IMR-90 (cell line): ENCODE measurements around the gene NANOGP8.

DNA sequence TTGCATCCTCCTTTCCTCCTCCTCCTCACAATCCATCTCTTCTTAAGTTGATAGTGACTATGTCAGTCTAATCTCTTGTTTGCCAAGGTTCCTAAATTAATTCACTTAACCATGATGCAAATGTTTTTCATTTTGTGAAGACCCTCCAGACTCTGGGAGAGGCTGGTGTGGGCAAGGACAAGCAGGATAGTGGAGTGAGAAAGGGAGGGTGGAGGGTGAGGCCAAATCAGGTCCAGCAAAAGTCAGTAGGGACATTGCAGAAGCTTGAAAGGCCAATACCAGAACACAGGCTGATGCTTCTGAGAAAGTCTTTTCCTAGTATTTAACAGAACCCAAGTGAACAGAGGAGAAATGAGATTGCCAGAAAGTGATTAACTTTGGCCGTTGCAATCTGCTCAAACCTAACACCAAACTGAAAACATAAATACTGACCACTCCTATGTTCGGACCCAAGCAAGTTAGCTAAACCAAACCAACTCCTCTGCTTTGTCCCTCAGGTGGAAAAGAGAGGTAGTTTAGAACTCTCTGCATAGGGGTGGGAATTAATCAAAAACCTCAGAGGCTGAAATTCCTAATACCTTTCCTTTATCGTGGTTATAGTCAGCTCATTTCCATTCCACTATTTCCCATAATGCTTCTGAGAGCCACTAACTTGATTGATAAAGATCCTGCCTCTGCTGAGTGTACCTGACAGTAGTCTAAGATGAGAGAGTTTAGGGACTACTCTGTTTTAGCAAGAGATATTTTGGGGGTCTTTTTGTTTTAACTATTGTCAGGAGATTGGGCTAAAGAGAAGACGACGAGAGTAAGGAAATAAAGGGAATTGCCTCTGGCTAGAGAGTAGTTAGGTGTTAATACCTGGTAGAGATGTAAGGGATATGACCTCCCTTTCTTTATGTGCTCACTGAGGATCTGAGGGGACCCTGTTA, 14.2 kb downstream of the GREM1 start:
- RRBS: no CpG with 5 or more reads among the region's 5 CpGs
CAGE:
- cytosol, long polyA plus RNA: no peak
- long polyA plus RNA: start-site peak on the plus strand centred at position 215 of the sequence, 113 bp wide, 270 and 561 reads in 2 replicates; start-site peak on the plus strand centred at position 531 of the sequence, 70 bp wide, 104 and 330 reads in 2 replicates; start-site peak on the plus strand centred at position 776 of the sequence, 200 bp wide, 596 and 914 reads in 2 replicates
- nucleus, long polyA plus RNA: start-site peak on the minus strand centred at position 544 of the sequence, 517 bp wide, 25 and 85 reads in 2 replicates

DNA sequence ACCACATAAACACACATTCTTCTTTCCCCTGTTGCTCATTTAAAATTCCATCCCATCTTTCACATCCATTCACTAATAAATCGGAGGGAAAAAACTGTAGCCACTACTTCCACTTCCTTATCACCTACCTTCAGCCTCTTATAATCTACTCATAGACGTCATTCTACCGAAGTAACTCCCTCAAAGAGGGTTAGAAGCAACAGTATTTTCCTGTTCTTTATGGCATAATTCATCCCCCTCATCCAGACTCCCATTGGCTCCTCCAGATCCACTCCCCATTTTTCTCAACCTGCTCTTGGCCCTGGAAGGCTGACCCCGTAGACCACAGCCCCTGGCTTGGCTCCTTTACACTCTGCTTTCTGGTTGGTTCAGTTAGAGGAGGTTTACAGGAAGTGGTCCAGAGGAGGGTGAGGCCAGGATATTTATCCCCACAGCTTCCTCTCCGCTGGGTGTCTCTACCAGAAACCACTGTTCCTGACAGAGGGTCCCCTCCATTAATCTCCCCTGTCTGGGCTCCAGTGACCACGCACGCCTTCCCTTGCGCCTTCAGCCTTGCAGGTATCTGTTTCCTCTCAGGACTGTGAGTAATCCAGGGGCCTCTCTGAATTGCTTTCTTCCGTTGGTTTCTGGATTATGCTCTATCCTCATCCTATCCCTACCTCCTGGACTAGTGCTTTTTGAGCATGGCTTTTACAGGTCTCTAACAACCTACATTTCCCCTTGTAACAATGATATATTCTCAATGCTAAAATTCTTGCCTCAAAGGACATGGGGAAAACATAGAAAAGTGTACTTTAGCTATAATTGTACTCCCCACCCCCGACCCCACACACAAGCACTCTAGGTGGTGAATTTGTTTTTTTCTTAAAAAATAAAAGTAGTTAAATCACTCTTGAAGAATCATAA, 46.1 kb downstream of the FMN1 start:
- RRBS: no CpG with 5 or more reads among the region's 10 CpGs
CAGE:
- cytosol, long polyA plus RNA: no peak
- long polyA plus RNA: no peak
- nucleus, long polyA plus RNA: no peak

- RRBS: no CpG with 5 or more reads among the region's 3 CpGs
CAGE:
- cytosol, long polyA plus RNA: no peak
- long polyA plus RNA: no peak
- nucleus, long polyA plus RNA: no peak
These were observed 43.5 kb downstream of the FMN1 start for GRCh38 chr15:33150693-33151721.

DNA sequence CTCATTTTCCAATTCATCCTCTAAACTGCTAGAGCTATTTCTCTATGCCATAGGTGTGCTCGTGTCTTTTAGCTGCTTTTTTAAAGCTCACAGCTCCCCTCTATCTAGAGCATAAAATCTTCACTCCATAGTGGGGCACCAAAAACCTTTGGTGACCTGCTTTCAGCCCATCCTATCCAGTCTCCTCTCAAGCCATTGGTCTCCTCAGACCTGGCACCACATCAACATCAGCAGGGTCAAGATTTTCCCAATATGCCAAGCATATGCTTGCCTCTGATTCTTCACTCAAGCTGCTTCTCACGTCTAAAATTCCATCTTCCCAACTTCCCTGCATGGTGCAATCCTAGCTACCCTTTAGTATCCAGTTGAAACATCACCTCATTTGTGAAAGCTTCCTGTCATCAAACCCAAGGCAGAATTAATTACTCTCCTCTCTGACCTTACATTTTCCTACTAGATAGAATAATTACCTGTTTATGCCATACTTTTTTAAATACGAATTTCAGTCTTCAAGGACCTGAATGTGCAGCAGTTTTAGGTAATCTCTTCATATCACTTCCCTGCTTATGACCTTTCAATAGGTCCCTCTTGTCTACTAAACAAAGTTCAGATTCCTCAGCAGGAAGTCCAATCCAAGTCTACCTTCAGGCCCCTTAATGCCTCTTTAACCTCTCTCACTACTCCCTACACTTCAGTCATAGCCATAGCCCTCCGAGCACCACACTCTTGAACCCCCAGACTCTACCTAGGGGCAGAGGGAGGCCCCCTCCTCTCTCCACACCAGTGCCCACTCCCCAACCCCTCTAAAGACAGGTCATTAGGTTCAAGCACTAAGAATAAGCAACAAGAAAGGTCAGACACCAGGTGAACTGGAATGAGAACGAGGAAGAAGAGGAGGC, 9.3 kb upstream of the CHRM5 start:
- RRBS: no CpG with 5 or more reads among the region's 5 CpGs
CAGE:
- cytosol, long polyA plus RNA: no peak
- long polyA plus RNA: no peak
- nucleus, long polyA plus RNA: no peak

DNA sequence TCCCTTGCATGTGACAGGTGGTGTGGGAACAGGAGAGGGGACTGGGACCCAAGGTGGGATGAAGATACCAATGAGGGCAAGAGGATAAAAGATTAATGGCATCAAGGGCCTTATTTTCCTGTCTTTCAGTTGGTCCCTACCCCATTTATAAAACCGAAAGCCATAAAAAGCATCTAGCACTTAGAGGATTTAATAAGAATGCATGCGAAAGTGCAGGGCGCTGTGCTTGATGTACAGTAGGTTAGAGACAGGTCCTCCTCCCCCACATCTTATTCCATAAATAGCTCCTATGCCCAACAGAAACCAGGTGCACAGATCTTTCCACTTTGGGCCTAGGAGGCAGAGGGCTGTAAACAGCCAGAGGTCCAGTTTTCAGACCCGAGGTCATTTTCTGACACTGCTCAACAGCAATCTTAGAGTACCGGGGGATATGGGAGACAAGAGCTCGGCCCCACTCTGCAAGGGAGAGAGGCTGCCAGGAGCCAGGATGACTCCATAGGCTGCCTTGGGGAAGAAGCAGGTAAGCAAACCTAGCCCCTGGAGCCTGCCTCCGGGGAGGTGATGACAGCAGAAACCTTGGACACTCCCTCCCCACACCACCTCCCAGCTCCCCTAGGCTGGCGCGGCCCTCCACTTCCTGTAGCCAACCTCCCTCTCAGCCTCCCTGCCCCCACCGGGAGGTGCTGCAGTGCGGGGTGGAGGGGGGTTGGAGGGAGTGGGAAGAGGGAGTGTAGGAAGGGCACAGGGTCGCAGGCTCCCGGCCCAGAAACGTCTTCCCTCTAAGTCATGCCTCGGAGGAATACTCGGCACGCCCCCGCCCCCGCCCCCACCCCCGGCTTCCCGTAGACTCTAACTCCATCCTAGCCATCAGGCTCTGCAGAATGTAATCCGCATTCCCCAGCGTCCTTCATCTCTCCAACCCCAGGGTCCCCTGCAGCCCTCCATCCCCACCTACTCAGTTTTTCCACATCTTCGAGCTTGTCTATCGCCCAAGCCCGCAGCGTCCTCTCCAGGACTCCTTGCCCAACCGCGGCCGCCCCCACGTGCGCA, 869 bp downstream of the LPCAT4 start:
- RRBS: 1% methylated on average over 6 of the region's 32 CpGs
CAGE:
- cytosol, long polyA plus RNA: no peak
- long polyA plus RNA: no peak
- nucleus, long polyA plus RNA: no peak

DNA sequence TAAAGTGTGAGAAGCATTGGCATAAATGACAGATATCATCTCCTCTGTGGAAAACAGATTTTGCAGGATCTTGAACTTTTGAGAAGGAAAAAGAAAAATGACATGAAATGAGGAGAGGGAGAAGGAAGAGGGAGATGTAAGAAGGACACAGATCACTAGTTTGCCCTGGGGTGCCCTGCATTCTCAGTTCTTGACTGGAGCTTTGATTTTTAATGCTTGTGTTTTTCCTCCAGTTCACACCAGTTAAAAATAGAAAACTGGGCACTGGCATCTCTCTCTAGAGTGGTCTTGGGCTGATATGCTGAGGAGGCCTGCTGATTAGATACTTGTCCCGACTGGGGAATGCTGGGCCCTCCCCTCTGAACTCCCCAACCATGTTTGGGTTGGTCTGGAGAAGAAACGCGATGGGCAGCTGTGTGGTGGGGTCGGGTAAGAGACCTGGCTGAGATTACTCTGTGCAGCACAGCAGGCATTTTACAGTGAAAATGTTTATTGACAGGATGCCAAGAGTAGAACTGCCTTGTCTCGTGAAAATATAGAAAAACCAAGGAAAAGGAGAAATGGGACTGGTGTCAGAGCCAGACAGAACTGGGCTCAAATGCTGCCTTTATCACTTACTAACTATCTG, 1.5 kb upstream of the ACTC1 start:
- RRBS: no CpG with 5 or more reads among the region's 5 CpGs
CAGE:
- cytosol, long polyA plus RNA: no peak
- long polyA plus RNA: no peak
- nucleus, long polyA plus RNA: no peak

GRCh38 chr15:34987045-34987493, 1.0 kb downstream of the ZNF770 start:
- RRBS: no CpG with 5 or more reads among the region's 6 CpGs
CAGE:
- cytosol, long polyA plus RNA: no peak
- long polyA plus RNA: no peak
- nucleus, long polyA plus RNA: no peak

DNA sequence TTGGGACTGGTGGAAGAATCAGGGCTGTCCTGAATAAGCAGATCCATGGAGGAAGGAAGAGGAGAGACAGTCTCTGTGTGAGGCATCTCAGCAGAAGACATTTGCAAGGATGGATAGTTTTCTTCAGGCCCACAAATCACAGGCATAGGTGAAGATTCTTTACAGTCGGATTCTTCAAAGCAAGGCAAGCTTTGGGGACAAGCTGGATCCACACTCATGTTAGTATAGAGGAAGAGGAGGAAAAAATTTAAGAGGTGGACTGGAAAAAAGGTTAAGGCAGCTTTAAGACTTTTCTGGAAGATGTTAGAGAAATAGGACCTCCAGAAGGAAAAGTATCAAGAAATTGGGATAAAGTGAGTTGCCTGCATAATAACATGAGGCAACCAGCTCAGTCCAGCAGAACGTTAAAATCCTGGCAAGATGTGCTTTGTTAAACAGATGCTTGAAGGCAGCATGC, at the start of gene NANOGP8:
Gene NANOGP8 (minus strand): TSS at position 403 of the 457 bp plus-strand sequence.
- RRBS: no CpG with 5 or more reads among the region's 2 CpGs
CAGE:
- cytosol, long polyA plus RNA: no peak
- long polyA plus RNA: no peak
- nucleus, long polyA plus RNA: no peak

GRCh38 chr15:35306209-35306715, 221.2 kb upstream of the NANOGP8 start:
- RRBS: no CpG with 5 or more reads among the region's 1 CpG
CAGE:
- cytosol, long polyA plus RNA: no peak
- long polyA plus RNA: no peak
- nucleus, long polyA plus RNA: no peak

DNA sequence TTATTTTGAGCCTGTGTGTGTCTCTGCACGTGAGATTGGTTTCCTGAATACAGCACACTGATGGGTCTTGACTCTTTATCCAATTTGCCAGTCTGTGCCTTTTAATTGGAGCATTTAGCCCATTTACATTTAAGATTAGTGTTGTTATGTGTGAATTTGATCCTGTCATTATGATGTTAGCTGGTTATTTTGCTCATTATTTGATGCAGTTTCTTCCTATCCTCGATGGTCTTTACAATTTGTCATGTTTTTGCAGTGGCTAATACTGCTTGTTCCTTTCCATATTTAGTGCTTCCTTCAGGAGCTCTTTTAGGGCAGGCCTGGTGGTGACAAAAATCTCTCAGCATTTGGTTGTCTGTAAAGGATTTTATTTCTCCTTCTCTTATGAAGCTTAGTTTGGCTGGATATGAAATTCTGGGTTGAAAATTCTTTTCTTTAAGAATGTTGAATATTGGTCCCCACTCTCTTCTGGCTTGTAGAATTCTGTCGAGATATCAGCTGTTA, 156.2 kb downstream of the DPH6 start:
- RRBS: no CpG with 5 or more reads among the region's 3 CpGs
CAGE:
- cytosol, long polyA plus RNA: no peak
- long polyA plus RNA: no peak
- nucleus, long polyA plus RNA: no peak

- RRBS: no CpG with 5 or more reads among the region's 6 CpGs
CAGE:
- cytosol, long polyA plus RNA: no peak
- long polyA plus RNA: no peak
- nucleus, long polyA plus RNA: no peak
These were observed 110.6 kb upstream of the CDIN1 start for GRCh38 chr15:36468921-36469215.

DNA sequence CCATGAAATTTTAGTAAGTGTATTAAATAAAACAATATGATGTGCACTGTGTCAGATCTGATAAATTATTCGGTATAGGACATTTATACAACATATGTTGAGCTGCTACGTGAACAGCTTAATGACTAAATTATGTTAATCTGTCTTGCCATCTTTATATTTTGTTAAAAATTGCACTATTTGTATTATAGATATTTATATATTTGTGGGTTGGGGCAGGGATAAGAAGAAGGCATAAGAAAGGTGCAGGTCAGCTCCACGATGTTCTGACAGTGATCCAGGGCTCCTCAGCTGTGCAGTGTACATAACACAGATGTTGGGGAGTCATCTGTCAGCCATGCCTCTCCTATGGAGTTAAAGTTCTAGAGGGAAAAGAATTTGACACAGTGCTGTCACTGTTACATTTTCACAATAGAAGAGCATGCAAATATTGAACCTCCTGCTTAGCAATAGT, 20.1 kb downstream of the CDIN1 start:
- RRBS: no CpG with 5 or more reads among the region's 3 CpGs
CAGE:
- cytosol, long polyA plus RNA: no peak
- long polyA plus RNA: no peak
- nucleus, long polyA plus RNA: no peak

DNA sequence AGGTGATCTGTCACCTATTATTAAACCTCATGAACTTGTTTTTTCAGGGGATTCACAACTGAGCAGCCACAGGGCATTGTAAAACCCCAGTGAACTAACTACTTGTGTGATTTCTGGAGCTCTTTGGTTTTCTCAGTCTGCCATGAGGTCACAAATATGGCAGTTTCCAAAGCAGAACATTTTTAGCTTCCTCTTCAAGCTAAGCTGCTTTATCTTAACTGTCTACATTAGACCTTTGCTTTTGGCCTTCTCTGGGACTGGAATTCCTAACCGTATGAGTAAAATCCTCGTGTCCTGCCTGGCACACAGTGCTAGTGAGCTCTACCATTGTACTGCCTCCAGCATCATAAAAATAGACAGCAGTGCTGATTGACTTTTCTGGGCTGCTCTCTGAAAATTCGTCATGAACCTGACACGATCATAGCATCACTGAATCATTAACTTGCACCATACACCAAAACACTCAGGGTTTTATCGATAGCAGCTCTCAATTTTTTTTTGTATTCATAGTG, 22.1 kb downstream of the CDIN1 start:
- RRBS: no CpG with 5 or more reads among the region's 5 CpGs
CAGE:
- cytosol, long polyA plus RNA: no peak
- long polyA plus RNA: no peak
- nucleus, long polyA plus RNA: no peak

GRCh38 chr15:36877757-36879065, 222.1 kb downstream of the MEIS2 start:
- RRBS: 60% methylated on average over 2 of the region's 46 CpGs
CAGE:
- cytosol, long polyA plus RNA: no peak
- long polyA plus RNA: no peak
- nucleus, long polyA plus RNA: no peak

DNA sequence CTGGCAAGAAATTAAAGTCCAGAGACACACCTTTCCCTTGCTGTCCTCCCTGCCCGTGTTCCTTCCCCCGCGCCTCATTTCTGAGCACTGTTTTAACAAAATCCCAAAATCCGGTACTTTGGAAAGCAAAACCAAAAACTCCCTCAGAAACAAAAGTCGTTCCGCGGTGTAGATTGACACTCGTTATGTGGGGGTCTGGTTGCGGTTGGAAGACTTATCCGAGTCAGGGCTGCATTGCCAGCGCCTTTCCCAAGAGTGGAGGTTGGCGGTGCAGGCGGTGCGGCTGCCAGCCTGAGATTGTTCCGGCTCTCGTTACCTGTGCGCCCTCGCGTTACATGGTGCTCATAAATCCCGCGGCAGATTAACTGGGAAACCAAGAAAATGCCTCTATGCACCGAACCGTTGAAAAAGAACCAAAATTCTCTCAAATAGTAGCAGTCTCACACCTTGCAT, 217.7 kb downstream of the MEIS2 start:
- RRBS: no CpG with 5 or more reads among the region's 23 CpGs
CAGE:
- cytosol, long polyA plus RNA: no peak
- long polyA plus RNA: no peak
- nucleus, long polyA plus RNA: no peak

DNA sequence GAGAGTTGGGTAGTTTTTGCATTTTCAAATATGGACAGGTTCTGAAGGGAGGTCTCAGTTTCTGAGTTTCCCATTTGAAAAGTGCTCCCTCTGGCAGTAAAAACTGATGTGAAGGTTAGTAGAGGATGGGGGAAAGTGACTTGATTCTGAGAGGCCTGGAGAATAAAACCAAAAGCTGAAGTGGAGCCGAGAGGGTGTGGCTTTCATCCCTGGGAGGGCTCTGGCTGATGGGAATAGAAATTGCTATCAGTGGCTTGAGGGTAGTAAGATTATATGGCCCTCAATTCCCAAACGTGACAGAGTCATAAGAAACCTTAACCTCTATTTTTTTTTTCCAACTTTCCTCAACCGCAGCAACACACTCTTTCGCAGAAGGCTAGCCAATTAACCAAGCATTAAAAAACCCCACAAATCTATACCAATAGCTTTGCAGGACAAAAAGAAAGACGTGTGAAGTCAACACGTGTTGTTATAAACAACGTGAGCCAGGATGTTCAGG, 185.9 kb downstream of the MEIS2 start:
- RRBS: no CpG with 5 or more reads among the region's 7 CpGs
CAGE:
- cytosol, long polyA plus RNA: no peak
- long polyA plus RNA: no peak
- nucleus, long polyA plus RNA: no peak

DNA sequence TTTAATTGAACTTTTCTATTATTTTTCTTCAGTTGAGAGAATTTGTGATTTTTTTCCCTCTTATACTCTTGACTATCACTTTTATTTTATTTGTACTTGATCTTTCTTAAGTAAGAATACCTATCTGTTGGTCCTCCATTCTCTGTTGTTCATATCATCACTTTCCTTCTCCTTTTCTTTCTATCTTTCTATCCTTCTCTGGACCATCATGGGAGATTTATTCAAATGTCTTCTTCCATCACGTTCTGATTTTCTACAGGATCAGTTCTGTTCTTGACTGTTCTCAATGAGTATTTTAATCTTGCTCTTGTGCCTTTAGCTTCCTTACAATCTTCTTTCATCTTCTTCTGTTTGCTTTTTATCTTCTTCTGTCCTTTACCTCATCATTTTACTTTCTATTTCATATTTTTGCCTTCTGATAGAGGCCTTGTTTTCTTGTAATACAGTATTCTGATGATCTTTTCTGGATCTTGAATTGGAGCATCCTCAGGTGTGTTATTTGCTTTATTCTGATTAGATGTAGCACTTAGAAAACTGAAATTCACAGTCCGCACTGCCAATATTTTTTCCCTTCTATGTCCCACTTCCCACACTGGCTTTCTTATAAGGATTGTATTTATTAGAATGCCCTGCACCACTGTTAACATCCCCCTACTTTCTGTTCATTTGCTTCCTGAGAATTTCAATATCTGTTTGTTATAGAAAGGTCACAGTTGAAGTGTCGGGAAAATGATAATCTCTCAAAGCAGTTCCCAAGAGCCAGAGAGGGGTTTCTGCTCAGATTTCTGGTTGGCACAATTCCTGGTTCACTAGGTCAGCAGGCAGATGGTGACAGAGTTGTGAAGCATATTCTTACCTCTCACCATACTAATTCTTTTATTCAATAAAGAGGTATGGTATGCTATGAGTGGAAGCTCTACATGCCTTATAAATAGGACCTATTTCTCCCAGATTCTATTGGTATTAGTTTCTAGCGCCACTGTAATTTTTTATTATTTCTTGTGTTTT, 115.0 kb downstream of the MEIS2 start:
- RRBS: no CpG with 5 or more reads among the region's 4 CpGs
CAGE:
- cytosol, long polyA plus RNA: no peak
- long polyA plus RNA: no peak
- nucleus, long polyA plus RNA: no peak

- RRBS: no CpG with 5 or more reads among the region's 4 CpGs
CAGE:
- cytosol, long polyA plus RNA: no peak
- long polyA plus RNA: no peak
- nucleus, long polyA plus RNA: no peak
These were observed 8.4 kb downstream of the MEIS2 start for GRCh38 chr15:37091825-37092463.

DNA sequence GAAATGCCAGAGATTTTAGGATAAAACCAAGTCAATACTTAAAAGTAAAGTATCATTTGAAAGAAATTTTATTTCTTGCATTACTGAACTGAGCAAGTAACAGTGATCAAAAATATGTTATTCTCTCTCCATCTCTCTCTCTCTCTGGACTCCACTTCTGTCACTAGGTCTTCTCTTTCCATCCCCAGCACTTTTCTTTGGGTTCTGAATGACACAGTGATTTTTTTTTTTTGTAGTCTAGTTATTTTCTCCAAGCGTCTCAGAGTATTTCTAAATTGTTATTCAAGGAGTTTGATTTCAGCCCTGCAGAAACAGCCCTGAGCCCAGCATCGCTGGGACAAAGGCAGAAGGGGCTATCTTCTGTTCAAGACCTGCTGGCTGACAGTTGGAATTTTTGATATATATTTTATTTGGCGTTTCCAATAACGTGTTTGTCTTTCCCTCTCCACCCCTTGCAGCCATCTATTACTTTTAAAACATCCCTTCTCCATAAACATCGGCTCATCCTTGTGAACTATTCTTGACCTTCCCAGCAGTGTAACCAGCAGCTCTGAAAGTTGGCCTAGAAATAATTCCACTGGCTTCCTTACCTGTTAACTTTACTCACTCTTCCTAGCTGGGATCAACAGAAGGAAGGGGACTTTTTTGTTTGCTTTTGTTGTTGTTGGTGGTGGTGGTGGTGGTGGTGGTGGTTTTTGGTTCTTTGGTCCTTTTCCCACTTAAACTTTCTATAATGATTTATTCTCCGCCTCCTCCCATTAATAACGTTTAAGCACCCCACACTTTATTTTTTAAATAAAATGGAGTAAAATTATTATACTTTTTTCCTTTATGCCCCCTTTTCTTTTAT, 5.5 kb upstream of the MEIS2 start:
- RRBS: no CpG with 5 or more reads among the region's 7 CpGs
CAGE:
- cytosol, long polyA plus RNA: no peak
- long polyA plus RNA: no peak
- nucleus, long polyA plus RNA: no peak

DNA sequence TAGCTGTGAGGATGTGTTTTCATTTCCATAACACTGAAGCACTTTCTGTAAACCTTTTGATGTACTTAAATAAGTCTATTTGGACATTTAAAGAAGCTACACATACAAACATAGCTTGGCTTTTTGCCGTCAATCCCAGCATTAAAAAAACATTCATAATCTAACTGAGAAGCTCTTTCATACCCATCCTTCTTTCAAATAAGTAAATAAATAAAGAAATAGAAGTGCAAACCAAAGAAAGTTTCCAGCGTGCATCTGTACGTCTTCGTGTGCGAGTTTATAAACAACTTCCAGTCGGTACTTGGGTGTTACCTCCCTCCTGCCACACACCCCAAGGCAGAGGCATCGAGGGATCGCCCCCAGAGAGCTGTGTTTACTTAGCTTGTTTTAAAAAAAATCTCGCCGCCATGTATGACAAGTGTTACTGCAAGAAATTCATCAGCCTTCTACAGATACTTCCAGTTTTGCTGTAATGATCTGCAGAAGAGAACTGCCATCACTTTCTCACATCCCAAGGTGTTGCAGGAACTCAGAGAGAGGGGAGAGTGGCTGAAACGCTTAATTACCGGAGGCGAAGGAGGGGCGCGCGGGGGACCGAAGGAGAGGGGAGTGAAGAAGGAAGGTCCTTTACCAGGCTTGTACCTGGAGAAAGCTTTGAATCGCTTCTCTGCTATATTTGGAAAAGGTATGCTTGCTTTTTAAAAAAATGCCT, 9.0 kb upstream of the MEIS2 start:
- RRBS: no CpG with 5 or more reads among the region's 18 CpGs
CAGE:
- cytosol, long polyA plus RNA: no peak
- long polyA plus RNA: no peak
- nucleus, long polyA plus RNA: no peak